Mesenchymal stem cell of adipose (primary cell): ENCODE measurements around a stretch of chr2.

GRCh38 chr2:239400349-239400705 is 493 bp downstream of the HDAC4 start:
- CAGE, long polyA plus RNA: no peak

- CAGE, long polyA plus RNA: no peak
These were observed 43.4 kb upstream of the HDAC4 start for GRCh38 chr2:239444306-239444605.

DNA sequence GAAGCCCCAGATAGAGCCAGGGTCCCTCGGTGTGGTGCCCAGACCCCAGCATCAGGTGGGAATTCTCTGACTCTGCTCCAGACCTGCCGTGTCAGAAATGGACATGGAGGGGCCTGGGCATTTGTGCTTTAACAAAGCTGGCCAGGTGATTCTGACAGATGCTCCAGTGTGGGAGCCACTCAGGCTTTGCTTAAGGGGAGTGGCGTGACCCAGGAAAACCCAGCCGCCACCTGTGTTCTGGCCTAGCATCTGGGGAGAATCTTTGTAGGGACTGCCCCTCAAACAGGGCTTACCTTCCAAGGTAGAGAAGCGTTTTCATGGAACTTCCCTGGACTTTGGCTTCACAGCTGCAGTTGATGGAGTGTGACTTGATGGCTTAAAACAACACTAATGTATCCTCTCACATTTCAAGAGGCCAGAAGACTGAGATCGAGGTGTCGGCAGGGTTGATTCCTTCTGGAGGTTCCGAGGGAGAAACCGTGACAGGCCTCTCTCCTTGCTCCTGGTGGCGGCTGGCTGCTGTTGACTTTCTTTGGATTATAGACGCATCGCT is 57.0 kb upstream of the HDAC4 start:
- CAGE, long polyA plus RNA: no peak

DNA sequence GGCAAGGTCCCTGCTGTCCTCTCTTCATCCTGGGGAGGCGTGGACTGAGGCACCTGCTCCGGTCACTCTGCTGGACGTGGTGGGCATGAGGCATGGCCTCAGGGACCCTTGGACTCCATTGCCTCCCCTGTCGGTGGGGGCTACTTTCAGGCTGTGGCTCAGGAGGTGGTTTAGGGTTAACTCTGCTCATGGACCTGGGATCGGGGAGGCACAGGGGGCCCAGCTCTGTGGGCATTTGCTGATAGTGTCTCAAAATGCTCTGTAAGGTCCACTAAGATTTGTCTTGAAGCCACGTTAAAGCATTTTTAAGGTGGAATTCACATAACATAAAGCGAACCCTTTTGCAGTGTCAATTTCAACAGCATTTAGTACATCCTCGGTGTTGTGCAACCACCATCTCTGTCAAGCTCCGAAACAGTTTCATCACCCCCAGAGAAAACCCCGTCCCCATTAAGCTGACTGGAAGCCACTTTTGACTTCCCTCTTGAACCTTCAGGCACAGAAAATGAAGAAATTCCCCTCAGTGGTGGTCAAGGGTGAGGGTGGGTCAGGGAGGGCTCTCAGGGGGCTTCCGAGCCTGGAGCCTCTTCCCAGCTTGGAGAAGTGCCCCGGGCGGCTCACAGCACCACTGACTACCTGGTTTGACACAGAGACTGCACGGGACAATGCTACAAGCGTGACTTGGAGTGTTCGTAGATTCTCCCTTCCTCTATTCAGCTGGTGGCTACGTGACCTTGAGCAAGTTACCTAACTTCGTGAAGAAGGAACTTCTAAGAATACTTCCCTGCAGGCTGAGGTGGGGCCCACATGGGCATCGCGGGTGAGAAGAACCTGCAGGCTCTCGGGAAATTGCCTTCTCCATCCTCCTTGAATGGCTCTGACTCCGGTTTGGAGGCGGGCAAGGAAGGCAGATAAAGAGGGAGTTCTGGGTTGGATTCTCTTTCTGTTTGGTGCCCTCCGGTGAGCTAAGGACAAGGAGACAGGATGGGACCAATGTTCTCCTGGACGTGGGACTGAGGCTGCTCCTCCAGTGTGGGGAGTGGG is 100.2 kb upstream of the HDAC4 start:
- CAGE, long polyA plus RNA: no peak

GRCh38 chr2:240130575-240130980 is 5.5 kb downstream of the COPS9 start:
- CAGE, long polyA plus RNA: no peak

DNA sequence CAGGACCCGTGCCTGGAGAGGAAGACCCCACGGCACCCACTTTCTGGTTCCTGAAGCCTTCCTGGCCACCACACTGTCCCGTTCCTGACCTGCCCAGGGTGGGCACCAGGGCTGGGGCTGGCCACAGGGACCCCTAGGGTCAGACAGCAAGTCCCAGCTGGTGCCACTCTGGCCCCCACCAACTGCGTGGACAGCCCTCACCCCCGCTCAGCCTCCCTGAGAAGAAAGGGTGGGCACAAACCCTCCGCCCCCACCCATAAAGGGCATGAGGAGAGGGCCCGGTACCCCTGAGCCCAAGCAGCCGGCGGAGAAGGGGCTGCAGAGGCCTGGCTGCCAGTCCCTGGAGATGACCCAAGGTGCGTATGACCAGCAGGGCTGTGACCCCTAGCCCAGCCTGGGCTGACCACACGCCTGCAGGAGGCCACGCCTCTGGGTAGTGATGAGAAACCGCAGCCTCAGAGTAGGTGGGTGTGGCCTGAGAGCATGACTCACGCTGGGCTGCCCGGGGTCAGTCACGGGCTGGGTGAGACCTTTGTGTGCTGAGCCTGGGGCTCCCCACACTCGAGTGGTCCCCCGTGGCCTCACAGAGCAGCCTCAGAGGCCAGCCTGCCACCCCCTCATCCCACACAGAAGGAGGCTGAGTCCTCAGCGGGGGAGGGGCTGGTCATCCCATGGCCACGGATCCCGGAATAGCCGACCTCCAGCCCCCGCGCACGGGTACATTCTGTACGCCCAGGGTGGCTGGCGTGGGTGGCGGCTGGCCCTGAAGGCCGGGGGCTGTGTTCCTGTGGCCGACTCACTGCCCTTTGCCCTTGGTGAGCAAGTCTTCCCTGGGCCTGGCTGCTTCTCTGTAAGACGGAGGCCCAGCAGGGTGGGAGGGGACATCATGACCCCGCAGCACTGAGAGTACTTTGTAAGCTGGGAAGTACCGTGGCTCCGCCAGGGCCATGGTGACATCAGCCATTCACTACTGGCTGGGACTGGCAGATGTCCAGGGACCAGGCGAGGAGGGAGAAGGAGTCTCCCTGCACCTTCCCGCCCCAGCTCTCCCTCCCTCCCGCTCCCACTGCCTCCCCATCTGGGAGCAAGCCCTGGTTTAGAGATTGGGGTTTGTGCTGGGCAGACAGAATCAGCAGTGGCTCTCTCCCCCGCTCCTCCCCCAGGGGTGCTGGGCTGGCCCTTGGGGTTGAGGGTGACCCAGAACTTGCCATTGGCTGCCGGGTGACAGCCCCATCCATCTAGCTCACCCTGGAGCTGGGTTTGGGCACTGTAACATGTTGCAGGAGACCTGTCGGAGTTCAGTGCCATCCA is 110.8 kb upstream of the OTOS start:
- CAGE, long polyA plus RNA: no peak

GRCh38 chr2:240259530-240260301 is 119.3 kb upstream of the OTOS start:
- CAGE, long polyA plus RNA: no peak

DNA sequence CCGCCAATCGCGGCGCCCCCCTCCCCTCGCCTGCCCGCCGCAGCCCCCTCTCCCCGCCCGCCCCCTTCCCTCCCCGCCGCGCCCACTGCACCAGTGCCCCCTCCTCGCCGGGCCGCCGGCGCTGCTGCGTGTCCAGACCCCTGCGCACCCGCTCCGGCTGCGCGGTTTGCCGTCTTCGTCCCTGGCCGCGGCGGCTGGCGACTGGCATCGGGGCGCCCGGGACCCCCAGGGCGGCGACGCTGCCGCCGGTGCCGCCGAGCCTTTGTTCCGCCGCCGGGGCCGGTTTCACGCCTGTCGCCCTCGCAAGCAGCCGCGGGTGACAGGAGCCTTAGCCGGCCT is 18.1 kb downstream of the GPC1 start:
- CAGE, long polyA plus RNA: no peak

- CAGE, long polyA plus RNA: no peak
These were observed 31.2 kb downstream of the GPC1 start for GRCh38 chr2:240466599-240467034.

DNA sequence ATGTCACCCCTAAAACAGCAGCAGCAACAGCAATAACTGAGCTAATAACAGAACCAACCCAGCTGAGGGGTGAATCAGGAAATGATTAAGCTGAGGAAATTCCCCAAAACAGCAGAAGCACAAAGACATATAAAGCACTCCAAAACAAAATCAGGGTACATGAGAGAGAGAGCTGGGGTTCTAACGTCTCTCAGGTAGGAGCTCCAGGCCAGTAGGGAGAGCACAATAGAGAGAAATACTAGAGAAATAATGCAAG is 43.8 kb downstream of the ANKMY1 start:
- CAGE, long polyA plus RNA: no peak

DNA sequence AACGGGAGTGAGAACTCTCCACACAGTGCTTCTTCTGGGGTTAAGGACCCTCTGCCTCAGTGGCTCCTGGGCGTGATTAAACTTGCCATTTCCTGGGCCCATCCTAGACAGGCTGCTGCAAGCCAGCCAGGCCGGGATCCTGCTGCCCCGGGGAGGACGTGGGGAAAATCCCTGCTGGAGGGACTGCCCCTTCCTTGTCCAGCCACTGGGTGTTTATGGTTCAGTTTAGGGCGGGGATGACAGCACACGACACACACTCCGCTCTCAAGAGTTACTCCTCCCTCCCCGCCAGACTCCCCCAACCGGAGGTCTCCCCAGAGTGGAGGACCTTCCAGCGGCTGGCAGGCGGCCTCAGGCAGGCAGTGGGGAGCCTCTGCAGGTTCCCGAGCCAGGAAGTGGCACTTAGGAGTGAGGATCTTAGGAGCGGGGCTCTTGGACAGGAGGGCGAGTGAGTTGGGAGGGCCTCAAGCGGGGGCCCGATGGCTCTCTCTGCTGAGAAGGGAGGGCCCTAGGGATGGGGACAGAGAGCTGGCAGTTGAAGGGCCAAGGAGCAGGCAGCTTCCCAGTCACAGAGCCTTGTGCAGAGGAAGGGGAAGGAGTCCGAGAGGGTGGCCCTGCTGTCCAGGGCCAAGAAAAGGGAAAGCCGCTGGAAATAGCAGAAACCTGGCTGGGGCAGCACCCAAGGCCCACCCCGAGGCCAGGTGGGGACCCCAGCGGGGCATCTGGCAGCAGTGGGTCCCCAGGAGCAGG is 5.7 kb upstream of the GPR35 start:
- CAGE, long polyA plus RNA: no peak

DNA sequence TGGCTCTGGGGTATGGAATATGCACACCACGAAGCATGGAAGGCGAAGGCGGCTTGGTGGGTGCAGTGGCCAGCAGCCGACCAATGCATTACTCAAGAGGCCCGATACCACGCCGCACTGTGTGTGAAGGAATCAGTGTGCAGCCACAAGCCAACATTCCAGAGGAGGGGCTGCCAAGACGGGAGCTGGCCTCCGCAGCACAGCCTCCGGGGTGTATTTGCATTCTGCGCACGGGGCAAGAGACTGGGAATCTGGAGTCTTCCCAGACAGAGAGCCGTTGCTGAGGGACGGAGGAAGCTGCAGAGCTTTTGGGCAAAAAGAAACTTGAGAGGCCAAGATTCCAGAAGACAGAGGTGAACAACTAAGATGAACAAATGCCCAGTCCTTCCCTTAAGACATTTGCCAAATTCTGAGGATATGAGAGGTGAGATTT is 19.7 kb downstream of the KIF1A start:
- CAGE, long polyA plus RNA: no peak

- CAGE, long polyA plus RNA: no peak
These were observed 28.0 kb downstream of the MTERF4 start for GRCh38 chr2:241073997-241074496.

GRCh38 chr2:241094186-241094822 is 7.8 kb downstream of the MTERF4 start:
- CAGE, long polyA plus RNA: no peak

- CAGE, long polyA plus RNA: no peak
These were observed 3.0 kb downstream of the MTERF4 start for GRCh38 chr2:241098676-241099896.

DNA sequence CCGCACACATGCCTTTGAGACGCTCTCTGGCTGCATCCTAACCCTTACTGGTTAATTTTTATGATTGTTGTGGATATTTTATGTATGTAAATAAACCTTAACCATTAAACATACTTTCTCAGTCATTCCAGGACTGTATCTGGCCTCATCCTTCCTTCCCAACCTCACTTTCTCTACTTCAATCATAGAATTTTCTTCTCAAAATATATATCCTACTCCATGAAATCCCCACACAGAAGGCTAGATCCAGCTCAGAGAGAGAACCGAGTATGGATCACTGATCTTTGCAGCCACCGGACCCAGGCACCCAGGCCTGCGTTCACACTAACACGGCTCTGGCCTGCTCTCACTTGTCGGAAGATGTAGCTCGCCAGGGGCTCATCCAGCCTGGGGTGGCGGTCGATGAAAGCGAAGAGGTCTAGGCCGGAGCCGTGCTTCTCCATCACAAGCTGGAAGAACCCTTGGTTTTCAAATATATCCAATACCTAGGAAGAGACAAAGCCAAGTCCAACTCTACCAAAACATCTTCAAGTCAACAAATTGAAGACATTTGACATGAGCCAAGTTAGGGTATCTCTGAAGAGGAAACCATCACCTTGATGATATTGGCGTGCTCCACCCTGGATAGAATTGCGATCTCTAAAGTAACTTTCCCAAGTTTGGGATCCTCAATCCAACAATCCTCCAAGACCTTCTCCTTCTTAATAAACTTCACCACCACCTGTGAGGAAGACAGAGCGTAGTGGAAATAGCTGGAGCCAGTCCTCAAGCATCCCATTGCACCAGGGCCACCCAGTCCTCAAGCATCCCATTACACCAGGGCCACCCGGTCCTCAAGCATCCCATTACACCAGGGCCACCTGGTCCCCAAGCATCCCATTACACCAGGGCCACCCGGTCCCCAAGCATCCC is 12.9 kb upstream of the MTERF4 start:
- CAGE, long polyA plus RNA: no peak

- CAGE, long polyA plus RNA: no peak
These were observed 53.9 kb downstream of the ANO7 start for GRCh38 chr2:241242362-241242776.

- CAGE, long polyA plus RNA: no peak
These were observed 1.0 kb downstream of the SEPTIN2 start for GRCh38 chr2:241316811-241317114.

DNA sequence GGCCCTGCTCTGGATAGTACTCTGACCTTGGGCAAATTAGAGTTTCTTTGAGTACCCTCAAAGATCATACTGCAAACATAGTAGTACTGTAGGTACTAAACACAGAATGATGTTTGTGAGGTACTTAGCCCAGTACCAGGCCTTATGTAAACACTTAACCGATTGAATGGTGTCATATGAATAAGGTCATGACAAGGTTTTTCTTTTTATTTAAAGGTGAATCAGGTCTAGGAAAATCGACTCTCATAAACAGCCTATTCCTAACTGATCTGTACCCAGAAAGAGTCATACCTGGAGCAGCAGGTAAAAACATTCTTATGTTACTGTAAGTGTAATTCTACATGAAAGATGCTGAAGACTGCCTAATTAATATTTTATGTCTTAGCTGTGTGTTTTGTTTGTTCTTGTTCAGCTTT is 19.2 kb downstream of the SEPTIN2 start:
- CAGE, long polyA plus RNA: no peak

DNA sequence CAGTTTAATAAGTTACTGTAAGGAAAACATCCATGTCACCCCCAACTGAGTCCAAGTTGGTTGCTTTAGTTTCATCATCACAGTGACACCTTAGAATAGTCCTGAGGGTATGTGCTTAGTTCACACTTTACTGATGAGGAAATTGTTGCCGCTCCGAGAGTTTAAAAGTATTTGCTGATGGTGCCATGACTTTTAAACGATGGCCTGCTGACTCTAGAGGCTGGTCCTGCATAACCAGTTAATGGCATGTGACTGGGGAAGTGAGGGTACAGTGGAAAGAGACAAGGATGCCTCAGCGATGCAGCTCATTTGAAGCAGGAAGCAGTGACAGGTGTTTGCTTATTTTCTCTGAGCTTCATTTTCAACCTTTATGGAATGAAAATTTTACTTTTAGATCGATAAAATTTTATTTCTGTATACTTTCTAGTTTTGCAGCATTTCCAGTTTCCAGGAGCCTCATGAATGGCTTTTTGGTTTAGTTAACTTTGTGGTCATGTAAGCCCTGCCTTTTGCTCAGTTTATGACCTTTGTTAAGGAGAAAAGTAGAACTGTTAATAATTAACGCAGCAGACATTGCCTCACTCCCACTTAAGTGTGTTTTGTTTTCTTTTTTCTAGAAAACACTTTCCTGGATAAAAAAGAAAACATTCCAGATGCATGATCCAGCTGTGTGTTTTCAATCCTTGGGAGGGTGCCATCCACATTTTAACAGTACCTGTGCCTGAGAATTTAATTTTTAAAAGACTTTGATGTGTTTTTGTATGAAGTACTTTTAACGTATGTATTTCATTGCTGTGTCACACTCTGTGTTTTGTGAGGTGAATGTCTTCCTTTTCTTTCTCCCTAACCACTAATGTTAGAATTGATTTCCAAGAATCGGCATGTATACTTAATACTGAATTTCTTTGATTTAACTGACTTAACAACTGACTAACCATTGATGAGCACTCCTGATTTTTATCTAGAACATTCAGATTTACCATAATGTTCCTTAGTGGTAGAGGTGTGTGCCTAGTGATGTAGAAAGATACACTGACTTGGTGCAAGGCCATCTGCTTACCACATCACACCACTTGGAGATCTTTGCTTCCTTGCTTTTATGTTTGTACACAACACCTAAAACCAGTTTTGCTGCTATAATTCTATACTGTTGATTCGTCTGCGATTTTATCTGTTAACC is 4.3 kb upstream of the FARP2 start:
- CAGE, long polyA plus RNA: no peak